ENCODE results near the genes SLC51A, SMCO1 and MELTF.

DNA sequence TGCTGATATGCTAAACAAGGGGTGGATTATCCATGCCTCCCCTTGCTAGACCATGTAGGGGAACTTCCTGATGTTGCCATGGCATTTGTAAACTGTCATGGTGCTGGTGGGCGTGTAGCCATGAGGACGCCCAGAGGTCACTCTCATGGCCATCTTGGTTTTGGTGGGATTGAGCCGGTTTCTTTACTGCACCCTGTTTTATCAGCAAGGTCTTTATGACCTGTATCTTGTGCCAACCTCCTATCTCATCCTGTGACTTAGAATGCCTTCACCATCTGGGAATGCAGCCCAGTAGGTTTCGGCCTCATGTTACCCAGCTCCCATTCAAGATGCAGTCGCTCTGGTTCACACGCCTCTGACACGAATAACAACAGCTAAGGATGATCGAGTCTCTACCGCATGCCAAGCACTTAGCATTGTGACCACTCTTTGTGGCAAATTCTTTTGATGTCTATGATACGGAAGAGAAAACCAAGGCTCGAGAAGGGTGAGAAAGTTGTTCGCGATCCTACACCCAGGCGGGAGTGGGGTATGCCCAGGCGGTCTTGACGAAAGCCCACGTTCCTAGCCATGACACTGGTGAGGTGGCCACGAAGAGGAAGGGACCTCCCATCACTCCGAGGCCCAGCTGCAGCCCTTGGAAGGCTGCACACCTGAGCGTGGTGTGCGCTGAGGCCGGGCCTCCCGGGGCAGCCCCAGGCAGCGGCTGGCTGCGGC lies 37.3 kb upstream of the MUC4 start:
- PRO-cap = no peak

GRCh38 chr3:195909828-195910149 lies 1.4 kb upstream of the TNK2 start:
- PRO-cap = bidirectional peak, plus-strand start at chr3:195909922, minus-strand start at chr3:195909764

- PRO-cap = no peak
Observed at GRCh38 chr3:195910150-195910737, 1.9 kb upstream of the TNK2 start.

DNA sequence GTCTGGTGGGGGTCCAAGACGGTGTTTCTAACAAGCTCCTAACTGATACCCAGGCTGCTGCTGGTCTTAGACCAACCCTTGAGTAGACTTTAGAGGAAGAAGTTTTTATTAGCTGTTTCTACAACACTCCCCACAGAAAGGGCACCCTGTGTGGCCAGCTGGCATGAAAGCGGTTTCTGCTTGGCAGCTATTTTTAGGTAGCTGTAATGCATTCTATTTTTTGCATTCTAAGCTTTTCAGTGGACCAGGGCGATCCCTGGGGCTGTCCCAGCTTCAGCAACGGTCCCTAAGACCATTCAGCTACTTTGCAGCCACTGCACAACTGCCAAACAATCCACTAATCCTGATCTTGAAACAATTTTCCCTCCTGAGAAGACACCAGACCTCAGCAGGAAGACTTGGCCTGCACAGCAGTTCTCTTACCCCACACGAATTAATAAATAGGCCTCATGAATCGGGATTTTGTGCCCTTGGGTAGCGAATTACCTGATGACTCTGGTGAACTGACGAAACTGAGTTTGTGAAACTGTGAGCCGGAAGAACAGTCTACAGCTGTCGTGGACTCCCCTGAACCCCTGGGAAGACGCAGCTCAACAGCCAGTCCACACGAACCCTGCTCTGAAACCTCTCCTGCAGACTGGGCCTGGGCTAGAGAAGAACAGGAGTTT lies 14.6 kb upstream of the TFRC start:
- PRO-cap = no peak

- PRO-cap = no peak
Observed at GRCh38 chr3:196177453-196177795, 33.8 kb downstream of the ZDHHC19 start.

DNA sequence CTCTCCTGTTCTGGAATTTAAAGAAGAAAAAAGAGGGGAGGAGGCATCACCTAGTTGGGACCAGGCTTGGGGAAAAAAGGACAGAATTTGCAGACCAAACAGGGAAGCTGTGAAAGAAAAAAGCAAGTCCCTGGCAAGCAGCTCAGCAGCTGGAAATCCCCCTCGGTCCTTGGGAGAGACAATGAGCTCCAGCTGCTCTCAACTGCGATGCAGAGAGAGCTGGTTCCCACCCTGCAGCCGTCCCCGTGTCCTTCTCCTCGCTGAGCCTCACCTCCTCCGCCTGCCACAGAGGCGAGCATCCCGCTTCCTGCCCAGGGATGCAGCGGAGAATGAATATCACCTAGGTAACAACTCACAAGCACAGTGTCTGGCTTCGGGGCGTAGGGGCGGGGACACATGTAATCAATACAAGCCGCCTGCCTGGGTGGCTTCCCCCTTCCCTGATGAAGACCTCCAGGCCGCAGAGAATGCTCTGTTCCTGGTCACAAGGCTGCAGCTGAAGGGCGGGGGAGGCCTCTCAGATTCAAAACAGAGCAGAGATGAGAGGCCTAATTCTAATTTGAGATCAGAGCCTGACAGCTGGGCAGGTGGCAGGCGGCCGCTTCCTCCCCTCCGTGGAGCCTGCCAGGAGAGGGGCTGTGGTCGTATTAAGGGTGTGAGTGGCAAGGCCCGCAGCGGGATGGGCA lies 24.5 kb downstream of the ZDHHC19 start:
- PRO-cap = no peak

- PRO-cap = no peak
Observed at GRCh38 chr3:196193193-196194098, 17.8 kb downstream of the ZDHHC19 start.

DNA sequence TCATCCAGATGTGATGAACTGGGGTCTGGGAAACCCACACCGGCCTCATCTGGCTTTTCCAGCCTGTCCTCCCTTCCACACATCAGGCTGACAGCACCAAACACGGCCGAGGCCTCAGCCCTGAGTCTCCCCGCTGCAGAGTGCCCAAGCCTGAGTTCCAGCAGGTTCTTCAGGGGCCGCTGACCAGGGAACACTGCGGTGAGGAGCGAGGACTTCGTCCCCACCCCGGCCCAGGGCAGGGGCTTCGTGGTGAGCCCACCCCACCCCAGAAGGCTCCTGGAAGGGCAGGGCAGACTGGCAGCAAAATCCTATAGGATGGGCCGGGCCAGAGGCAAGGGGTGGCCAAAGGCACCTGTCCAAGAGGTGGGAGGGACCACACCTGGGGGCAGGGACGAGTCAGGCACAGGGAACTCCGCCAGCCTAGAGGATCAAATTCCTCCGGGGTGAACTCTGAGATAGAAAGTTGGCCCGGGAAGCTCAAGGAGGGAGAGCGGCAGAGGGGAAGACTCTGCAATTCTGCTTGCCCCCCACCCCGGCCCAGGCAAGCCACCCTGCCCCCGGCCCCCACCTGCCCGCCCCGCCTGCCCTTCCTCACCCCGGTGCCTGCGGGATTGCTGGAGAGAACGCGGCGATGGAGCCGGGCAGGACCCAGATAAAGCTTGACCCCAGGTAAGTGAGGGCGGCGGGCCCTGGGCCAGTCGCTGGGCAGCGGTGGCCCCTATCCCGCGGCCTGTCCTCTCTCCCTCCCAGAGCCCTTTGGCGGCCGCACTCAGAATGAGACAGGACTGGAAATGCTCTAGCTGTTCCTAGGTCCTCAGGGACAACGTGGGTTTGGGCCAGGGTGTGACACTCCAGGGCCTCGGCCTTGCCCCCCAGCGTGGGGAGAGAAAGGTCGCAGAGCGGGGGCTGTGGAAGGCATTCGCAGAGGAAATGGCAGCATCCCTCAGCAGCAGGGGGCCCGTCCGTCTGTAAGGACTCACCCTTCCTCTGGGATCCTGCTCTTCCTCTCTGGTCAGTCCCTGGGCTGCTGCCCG lies at the start of gene SLC51A:
Gene SLC51A (plus strand): TSS at position 453 of the 1,034 bp plus-strand sequence.
- PRO-cap = no peak

DNA sequence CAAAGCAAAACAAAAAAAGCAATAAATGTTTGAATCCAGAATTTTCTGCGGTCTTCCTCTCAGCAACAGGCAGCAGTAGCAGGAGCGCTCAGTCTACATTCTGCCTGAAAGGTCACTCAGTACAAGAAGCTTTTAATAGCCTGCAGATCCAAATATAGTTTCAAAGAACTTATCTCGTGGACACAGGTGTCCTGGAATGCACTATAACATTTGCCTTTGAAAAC lies at the start of gene SMCO1:
Gene SMCO1 (minus strand): TSS at position 106 of the 224 bp plus-strand sequence.
- PRO-cap = no peak

GRCh38 chr3:196636572-196637133 lies 2.8 kb upstream of the NRROS start:
- PRO-cap = no peak

- PRO-cap = no peak
Observed at GRCh38 chr3:196641302-196642413, 2.2 kb downstream of the NRROS start.

- PRO-cap = bidirectional peak, plus-strand start at chr3:196666410, minus-strand start at chr3:196666223
Observed at GRCh38 chr3:196665878-196666561, 26.5 kb downstream of the NRROS start.

DNA sequence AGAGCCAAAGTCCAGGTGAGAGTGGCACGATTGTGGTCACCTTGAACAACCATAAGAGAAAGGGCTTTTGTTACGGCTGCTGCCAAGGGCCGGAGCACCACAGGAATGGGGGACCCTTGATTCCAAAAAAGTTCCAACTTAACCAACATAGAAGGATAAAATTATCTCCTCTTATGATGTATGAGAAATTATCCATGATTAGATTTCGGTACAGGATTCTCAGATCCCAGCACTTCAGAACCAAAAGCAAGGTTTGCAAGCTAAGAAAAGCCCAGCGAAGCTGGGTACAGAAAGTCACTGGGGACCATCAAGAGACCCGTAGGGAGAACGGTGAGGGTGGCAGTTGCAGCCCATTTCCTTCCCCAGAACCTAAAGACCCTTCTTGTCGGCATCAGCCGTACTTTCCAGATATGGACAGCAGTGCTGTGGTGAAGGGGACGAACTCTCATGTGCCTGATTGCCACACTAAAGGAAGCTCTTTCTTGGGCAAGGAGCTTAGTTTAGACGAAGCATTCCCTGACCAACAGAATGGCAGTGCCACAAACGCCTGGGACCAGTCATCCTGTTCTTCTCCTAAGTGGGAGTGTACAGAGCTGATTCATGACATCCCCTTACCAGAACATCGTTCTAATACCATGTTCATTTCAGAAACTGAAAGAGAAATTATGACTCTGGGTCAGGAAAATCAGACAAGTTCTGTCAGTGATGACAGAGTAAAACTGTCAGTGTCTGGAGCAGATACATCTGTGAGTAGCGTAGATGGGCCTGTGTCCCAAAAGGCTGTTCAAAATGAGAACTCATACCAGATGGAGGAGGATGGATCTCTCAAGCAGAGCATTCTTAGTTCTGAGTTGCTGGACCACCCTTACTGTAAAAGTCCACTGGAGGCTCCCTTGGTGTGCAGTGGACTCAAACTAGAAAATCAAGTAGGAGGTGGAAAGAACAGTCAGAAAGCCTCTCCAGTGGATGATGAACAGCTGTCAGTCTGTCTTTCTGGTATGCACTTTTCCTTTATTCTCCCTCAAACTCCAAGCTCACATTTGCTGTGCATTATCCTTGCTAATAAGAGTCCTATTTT lies 18.3 kb downstream of the SENP5 start:
- PRO-cap = no peak

GRCh38 chr3:196965598-196966383 lies 2.8 kb downstream of the PIGZ start:
- PRO-cap = no peak

- PRO-cap = bidirectional peak, plus-strand start at chr3:196969784, minus-strand start at chr3:196969658; unidirectional peak, minus-strand start at chr3:196969947; unidirectional peak, minus-strand start at chr3:196970017
Observed at GRCh38 chr3:196969224-196970331, 945 bp upstream of the PIGZ start.

DNA sequence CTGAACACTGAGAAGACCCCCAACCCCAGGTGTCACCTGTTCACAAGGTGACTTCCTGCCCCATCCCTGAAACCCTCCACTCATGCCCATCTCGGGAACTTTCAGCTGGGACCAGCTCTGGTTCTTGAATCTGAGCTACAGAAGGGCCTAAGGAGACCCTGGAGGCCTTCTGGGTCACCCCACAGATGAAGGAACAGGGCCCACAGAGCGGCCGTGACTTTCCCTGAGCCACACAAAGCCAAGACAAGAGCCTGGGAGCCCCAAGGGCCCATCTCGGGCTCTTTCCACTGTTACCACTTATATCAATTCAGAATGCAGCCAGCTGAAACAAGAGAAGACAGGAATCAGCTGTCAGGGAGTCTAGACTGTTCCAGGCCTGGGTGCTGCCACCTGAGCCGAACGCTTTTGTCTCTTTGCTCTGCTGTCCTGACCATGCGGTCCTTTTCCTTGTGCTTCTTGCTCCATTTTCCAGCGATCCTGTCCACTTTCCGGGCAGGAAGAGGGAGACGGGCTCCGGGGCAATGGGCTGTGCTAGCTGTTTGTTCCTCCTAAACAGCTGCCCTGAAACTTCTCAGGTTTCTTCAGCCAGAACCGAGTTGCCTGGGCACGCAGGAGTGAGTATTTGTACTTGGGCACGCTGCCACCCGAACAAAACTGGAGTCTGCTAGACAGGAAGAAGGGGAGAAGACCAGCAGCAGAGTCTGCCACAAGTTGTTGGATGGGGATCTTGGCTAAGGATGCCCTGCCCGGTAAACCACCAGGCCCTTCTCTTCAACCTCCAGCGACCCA lies 28.0 kb upstream of the PIGZ start:
- PRO-cap = no peak

- PRO-cap = unidirectional peak, minus-strand start at chr3:197029816
Observed at GRCh38 chr3:197029268-197030430, at the start of gene MELTF. MELTF (minus strand) TSS chr3:197029817.

DNA sequence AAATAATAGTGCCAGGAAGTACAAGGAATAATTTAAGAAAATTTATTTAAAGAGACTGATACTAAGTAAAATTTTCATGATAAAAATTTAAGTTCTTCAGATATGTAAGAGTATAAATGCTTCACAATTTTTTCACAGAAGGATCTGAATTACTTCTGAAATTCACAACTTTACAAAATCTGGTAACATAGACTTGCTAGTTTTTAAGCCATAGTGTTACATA lies 123.2 kb downstream of the DLG1 start:
- PRO-cap = no peak

DNA sequence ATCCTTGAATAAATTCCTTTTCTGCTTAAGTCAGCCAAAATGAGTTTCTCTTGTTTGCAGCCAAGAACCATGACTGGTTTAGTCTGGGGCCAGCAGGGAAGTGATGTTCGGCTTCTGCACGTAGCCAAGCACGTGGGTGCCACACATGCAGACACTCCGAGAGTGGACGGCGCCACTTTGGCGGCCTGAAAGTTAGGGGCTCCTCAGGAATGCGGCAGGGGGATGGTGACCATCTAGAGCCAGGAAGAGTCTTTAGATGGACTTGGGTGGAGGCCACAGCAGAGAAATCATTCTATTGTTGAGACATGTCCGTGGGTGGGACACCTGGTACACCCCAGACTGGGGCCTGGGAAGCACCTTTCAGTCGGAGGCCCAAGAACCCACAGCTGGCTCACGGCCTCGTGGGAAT lies 60.9 kb downstream of the BDH1 start:
- PRO-cap = no peak

DNA sequence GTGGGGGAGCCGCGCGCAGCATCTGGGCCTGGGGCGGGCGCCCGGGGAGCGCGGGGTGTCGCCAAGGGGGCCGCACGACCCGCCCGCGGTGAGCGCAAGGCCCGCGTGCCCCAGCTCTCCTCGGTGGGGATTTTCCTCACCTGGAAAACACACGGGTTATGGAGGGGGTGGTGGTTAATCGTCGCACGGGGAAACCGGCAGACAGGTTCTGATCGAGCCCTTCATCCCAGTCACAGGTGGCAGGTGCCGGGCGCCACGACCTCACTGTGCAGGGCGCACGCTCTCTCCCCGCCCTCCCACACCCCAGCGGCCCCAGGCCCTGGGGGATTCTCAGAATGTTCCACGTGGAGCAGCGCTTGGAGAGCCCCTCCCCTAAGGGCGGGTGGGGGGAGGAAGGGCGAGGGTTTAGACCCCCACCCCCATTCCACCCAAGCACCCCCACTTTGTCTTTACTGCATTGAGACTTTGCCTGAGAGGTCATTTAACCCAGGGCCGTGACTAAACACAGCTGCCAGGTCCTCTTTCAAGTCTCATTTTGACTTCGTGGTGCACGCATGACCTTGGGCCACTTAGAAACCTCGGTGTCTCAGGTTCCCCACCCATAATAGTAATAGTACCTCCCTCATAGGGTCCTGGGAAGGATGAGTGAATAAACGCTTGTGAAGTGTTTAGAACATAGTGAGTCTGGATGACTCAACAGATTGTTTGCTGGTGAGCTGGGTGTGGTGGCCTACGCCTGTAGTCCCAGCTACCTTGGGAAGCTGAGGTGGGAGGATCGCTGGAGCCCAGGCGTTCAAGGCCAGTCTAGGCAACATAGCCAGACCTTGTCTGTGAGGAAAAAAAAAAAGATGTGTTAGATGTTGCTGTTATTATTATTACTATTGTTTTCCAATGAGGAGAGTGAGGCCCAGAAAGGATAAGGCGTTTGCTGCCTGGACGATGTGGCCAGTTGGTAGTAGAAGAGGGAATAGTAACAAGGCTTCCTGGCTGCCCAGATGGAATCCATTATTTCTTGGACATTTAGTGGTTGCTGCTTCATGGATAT lies 56.5 kb downstream of the BDH1 start:
- PRO-cap = no peak

Measured in LUHMES (cell line).